Psoas muscle (tissue), 2 donors: ENCODE data around the gene TRANK1.

DNA sequence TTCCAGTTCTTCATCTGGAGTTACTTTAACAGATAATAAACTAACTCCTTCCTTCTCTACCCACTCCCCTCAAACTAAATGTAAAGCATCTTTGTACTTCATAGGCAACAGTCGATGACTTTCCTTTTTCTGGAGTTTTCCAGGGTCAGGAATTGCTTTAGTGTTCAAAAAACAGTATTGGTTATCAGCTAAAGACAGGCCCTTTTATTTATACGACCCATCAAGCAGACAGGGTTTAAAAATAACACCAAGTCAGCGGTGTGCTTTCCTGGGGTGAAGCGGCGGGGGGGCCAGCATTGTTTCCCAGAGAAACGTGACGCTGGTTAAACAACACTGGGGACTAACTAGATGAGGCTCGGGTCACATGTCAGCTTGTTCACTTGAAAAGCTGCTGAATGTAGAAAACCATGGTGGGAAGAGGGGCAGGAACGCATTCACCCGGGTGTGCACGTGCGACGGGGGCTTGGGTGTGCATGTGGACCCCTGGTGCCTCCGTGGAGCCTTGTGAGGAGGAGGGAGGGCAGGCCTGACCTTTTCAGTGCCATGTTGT lies 70.7 kb upstream of the CMTM7 start:
- PRO-cap, 2 experiments: no peak in any of the 2 experiments

- PRO-cap, 2 experiments: no peak in any of the 2 experiments
Observed at GRCh38 chr3:32371251-32371976, 20.2 kb upstream of the CMTM7 start.

- PRO-cap, 2 experiments: no peak in any of the 2 experiments
Observed at GRCh38 chr3:32406302-32407355, 15.0 kb downstream of the CMTM7 start.

DNA sequence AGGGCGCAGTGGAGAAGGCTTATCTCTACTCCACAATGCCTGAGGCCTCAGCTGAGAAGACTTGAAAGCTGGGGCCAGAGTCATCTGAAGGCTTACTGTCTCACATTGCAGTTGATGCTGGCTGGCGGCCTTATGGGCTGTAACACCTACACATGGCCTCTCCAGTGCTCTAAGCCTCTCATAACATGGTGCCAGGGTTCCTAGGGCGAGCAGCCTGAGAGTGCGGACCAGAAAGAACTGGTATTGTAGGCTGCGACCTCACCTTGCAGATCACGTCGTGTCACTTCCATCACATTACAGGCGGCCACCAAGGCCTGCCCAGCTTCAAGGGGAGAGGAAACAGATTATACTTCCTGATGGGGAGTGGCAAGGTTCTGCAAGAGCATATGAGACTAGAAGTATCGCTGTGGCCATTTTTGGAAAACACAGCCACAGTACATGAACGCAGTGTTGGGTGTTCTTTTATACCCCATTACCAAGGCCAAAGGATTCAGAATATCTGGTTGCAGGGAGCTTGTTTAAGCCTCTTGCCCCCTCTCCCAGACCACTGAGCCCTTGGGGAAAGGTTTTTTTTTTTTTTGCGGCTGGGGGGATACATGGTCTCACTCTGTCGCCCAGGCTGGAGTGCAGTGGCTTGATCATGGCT lies 32.5 kb downstream of the CMTM7 start:
- PRO-cap, 2 experiments: no peak in any of the 2 experiments

DNA sequence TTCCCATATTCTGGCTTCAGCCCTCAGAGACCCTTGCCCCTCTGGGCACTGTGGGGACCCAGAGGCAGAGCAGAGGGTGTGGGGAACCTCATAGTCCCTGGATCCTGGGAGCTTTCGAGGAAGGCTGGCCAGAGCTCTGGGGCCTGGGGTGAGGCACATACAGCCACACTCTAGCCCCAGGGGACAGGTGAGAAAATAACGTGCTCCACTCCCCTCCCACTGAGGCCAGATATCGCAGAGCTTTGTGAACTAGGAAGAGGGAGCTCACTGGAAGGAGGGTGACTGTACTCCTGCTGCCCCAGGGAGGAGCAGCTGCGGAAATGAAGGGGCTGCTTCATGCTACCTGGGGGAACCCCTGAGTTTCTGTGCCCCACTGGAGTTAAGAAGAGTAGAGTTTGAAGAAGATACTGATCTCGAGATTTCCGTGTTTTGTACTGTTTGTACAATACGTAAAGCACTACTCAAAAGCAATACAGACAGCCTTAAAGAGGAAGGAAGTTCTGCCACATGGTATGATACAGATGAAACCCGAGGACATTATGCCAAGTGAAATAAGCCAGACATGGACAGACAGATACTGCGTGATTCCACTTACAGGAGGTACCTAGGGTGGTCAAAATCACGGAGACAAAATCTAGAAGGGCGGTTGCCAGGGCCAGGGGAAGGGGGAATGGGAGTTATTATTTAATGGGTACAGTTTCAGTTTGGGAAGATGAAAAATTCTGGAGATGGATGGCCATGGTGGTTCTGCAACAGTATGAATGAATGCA lies 44.6 kb downstream of the CMTM6 start:
- PRO-cap, 2 experiments: no peak in any of the 2 experiments

DNA sequence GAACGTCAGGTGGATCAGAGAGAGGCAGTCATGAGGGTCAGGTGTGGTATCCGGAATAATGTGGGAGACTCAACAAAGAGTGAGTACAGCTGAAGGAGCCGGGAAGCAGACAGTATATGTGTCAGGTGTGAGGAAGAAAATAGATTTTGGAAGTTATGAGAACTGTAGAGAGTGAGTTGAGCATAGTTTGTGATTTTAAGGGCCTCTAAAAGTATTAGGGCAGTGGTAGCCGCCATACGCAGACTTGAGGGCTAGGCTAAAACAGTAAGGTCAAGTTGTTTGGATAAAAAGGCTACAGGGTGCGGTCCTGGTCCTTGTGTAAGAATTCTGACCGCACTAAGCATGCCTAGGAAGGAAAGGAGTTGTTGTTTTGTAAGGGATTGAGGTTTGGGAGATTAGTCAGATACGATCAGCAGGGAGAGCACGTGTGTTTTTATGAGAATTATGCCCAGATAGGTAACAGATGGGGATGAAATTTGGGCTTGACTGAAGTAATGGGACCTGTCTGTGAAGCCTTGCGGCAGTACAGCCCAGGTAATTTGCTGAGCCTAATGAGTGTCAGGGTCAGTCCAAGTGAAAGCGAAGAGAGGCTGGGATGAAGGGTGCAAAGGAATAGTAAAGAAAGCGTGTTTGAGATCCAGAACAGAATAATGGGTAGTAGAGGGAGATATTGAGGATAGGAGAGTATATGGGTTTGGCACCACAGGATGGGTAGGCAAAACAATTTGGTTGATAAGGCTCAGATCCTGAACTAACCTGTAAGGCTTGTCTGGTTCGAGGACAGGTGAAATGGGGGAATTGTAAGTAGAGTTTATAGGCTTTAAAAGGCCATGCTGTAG lies 39.2 kb downstream of the CMTM6 start:
- PRO-cap, 2 experiments: no peak in any of the 2 experiments

- PRO-cap, 2 experiments: no peak in any of the 2 experiments
Observed at GRCh38 chr3:32500766-32501247, 1.8 kb downstream of the CMTM6 start.

DNA sequence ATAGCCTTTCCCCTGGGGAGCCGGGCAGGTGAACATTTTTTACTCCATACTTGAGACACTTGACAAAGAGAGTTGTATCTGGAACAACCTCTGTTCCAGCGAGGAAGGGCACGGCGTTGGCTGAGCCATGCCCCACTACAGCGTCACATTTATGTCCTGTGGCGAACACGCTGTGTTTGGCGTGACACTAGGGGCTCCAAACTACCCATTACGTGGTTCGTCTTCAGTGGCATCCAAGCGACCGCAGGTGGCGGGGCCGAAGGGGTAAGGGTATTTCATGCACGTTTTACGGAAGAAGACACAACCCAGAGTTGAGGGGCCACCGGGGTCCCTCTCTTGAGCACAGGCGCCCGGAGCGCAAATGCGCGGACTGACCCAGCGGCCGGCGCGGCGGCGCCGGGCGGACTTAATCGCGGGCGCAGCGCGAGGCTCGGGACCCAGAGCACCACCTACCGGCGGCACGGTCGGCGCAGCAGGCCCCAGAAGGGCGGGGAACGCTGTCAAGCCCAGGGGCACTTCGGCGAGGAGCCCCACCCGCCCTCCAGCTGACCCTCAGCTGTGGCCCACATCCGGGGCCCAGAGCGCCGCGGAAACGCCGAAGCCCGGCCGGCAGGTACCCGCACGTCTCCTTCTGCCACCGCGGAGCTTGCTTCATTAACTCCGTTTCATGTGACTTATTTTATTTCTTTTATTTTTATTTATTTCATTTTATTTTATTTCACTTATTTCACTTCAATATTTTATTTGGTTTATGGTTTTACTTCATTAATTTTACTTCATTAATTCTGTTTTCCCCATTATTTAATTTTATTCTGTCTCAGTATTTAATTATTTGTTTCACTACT lies 36.4 kb upstream of the TRIM71 start:
- PRO-cap, 2 experiments: peak in 1 of 2 experiments; most common minus-strand start position 408 of the sequence (in 1)

GRCh38 chr3:33143172-33144185 lies 29.7 kb downstream of the CRTAP start:
- PRO-cap, 2 experiments: no peak in any of the 2 experiments

DNA sequence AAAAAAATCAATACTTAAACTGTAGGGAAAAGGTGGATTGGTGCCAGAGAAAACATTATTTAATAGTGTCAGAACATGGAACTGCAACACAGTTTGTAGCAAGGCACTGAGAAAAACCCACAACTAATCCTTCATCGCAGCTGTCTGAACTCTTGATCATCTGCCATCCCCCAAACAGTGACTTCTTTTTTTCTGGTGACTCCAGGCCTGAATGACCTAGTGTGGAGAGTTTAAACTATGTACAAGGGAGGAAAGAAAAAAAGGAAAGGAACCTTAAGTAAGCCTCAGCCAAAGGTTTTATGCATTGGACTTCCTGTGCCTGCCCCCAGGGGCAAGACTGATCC lies 33.1 kb downstream of the CRTAP start:
- PRO-cap, 2 experiments: no peak in any of the 2 experiments

DNA sequence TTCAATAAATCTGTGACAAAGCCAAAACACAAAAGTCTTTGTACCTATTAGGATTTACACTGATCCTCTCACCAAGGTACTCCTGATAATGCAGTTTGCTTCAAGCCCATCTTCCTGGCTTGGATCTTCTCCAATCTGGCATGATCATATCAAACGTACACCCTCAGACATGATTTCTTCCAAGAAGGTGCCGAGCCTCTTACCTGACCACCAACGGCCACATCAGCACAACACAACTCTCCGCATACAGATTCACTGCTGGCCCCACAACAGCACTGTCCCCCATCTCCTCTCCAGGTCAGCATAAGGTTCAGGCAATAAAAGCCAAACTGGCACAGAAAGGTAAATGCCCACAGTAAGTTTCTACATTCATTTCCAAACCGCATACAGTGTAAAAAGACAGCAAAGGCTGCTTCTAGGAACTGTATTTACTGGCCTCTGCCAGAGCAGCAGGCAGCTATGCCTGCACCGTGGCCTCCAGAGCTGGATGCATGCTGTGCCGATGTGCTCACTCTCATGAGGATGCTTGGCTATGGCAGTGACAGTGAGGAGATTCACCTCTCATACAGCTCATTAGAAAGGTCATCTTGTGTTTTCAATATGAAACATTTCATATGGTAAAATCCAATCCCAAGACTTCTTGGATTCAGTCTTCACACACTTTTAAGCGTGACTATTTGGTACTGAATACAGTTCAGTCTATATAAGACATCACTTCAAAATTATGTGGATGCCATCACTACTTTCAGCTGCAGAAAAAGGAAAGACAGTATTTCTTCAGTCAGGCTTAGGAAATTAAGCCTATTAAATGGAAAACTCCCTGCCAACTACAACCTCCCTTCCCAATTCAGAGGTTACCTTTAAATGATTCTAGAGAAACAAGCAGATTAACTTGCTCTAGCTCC lies 50.3 kb downstream of the UBP1 start:
- PRO-cap, 2 experiments: no peak in any of the 2 experiments

DNA sequence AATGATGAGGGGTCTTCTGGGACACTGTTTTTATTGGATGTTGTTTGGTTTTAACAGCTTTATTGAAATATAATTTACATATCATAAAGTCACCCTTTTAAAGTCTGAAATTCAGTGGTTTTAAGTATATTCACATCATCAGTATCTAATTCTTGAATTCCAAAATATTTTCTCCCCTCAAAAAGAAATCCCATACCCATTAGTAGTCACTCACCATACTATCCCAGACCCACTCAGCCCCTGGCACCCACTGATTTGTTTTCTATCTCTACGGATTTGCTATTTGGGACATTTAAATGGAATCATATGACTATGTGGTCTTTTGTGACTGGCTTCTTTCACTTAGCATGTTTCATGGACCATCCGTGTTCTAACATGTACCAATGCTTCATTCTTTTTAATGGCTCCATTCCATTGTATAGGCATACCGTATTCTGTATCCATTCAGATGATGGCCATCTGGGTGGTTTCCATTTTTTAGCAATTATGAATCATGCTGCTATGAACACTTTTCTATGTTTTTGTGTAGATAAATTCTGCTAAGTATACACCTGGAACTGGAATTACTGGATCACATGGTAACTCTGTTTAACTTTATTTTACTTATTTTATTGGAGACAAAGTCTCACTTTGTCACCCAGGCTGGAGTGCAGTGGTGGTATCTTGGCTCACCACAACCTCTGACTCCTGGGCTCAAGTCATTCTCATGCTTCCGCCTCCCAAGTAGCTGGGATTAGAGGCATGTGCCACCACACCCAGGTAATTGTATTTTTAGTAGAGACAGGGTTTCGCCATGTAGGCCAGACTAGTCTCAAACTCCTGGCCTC lies 13.6 kb downstream of the UBP1 start:
- PRO-cap, 2 experiments: no peak in any of the 2 experiments

DNA sequence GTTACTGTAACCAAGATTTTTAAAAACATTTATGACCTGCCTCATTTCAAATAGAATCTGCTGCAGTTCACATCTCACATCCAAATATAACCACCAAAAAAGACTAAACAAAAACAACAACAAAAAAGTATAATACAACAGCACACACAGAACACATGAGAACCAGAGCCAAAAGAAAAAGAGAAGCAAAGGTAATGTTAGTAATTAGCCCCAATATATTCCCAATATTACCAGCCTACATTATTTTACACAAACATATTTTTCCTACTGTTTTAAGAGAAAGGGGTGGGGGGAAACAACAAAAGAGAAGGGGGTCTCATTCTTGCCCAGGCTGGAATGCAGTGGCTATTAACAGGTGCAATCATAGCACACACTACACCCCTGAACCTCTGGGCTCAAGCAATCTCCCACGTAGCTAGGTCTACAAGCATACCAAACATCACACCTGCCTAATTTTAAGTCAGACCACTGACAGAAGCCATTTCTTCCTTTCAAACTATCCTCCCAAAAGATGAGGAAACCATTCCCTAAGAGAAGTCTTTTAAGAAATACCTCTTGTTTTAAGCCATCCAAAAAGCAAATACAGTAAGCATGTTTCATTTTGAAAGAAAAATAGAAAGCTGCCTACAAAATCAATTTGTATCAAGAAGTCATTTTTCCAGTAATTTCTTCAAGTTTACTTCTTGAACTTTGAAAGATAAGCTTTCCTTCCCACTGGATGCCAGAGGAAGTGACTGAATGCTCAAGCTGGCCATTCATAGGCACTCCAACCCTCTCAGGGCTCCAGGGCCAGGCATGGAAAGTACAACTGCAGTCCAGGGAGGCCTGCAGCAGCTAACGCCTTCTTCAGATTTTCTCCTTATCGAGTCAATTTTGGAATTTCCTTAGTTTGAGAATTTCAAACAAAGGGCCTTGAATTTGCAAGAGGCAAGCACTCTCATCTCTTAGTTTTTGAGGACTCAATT lies 3.0 kb downstream of the UBP1 start:
- PRO-cap, 2 experiments: no peak in any of the 2 experiments

DNA sequence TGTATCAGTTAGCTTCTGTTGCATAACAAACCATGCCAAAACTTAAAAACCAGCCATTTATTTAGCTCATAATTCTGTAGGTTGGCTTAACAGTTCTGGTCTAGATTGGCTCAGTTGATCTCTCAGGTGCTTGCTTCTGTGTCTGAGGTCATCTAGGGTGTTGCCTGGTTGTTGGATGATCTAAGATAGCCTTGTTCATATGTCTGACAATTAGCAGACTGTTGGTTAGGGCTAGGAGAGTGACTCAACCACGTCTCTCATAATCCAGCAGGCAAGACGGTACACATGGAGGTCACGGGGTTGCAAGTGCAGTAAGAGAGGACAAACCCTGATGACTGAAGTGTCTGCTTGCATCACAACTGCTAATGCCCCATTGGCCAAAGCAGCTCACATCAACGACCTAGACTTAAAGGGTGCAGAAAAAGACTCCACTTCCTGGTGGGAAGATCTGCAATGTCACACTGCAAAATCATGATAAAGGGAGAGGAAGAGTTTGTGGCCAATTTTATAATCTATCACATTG lies 6.8 kb upstream of the PDCD6IP start:
- PRO-cap, 2 experiments: no peak in any of the 2 experiments

GRCh38 chr3:33866095-33866978 lies 67.9 kb downstream of the PDCD6IP start:
- PRO-cap, 2 experiments: no peak in any of the 2 experiments

DNA sequence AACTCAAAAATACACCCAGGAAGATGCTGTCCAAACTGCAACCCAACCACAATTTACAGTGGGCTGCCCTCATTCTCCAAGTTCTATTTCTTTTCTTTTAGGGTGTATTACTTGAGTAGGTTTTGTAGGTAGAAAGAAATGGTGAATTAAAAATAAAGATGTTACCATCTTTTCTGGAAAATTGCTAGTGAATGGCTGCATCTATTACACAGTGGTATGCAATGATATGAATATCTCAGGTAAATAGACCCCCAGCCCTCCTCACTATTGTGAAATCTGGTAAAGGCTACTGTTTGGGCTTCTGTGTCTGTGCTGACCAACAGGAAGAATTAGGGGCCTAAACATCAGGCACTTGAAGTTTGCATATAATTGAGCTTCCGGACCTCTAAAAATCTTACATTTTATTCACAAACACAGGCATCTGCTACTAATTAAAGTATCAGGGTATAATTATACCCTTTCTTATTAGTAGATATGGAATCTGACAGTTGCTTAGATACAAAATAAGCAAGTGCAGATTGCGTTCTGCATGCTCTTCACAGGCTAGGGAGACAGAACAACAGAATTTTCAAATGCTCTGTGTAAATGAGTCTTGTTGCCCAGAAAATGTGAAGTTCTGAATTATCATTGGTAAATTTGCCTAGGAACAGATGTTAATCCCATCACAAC lies 119.5 kb downstream of the PDCD6IP start:
- PRO-cap, 2 experiments: no peak in any of the 2 experiments

DNA sequence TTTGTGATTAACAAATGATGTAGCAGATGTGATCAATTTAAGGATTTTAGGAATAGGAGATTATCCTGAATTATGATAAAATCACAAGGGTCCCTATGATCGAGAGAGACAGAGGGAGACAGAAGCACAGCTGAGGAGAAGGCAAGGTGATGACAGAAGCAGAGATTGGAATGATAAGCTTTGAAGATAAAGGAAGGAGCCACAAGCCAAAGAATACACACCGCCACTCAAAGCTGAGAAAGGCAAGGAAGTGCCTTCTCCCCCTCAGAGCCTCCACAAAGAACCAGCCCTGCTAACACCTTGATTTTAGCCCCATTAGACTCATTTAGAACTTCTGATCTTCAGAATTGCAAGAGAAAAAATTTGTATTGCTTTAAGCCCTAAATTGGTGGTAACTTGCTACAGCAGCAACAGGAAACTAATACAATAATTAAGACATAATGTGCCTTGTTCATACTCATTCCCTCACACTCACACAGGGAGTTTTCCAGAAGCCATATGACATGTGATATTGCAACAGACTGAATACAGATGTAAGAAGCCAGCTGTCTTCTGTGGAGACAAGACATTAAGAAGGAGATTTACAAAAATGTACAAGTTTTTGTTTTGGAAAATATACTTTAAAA lies 38.2 kb downstream of the TRANK1 start:
- PRO-cap, 2 experiments: no peak in any of the 2 experiments

GRCh38 chr3:36944583-36945480 lies at the start of gene TRANK1:
TRANK1 (minus strand) TSS chr3:36945054.
- PRO-cap, 2 experiments: peak in 2 of 2 experiments; most common minus-strand start chr3:36944992 (in 2)

GRCh38 chr3:36982401-36983467 lies 10.2 kb downstream of the EPM2AIP1 start:
- PRO-cap, 2 experiments: no peak in any of the 2 experiments

DNA sequence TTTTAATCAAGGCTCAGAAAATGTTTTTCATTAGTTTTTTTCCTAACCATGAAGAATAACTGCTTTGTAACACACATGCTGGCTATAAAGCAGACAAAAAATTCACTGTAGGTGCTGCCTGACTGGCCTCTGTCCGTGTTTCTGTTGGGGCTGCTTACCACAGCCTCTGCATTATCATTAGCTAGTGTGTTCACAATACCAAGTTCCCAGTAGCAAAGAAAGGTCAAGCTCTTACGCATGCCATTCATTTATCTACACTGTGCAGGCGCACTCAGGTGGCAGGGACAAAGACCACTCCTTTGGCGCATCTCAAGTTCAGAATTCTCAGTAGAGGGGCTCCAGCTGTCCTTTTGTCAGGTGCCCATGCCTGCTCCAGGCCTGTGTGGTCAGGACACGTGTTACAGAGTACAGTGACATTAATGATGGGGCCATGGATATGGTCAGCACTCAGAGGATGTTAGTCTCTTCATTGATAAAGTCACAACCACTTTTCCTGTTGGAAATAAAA lies 22.3 kb downstream of the MLH1 start:
- PRO-cap, 2 experiments: no peak in any of the 2 experiments